Temporal lobe (tissue), 2 donors: ENCODE data around the gene ZFP64.

- RAMPAGE, long total RNA: no peak
Measured at GRCh38 chr20:50871347-50871699, 59.9 kb downstream of the ADNP start.

GRCh38 chr20:50919192-50919740 lies 12.0 kb downstream of the ADNP start:
- RAMPAGE, long total RNA: no peak

GRCh38 chr20:51318098-51318674 lies 224.3 kb downstream of the NFATC2 start:
- RAMPAGE, long total RNA: no peak

GRCh38 chr20:51431946-51432673 lies 110.4 kb downstream of the NFATC2 start:
- RAMPAGE, long total RNA: no peak

- RAMPAGE, long total RNA: no peak
Measured at GRCh38 chr20:51507593-51507792, 35.0 kb downstream of the NFATC2 start.

DNA sequence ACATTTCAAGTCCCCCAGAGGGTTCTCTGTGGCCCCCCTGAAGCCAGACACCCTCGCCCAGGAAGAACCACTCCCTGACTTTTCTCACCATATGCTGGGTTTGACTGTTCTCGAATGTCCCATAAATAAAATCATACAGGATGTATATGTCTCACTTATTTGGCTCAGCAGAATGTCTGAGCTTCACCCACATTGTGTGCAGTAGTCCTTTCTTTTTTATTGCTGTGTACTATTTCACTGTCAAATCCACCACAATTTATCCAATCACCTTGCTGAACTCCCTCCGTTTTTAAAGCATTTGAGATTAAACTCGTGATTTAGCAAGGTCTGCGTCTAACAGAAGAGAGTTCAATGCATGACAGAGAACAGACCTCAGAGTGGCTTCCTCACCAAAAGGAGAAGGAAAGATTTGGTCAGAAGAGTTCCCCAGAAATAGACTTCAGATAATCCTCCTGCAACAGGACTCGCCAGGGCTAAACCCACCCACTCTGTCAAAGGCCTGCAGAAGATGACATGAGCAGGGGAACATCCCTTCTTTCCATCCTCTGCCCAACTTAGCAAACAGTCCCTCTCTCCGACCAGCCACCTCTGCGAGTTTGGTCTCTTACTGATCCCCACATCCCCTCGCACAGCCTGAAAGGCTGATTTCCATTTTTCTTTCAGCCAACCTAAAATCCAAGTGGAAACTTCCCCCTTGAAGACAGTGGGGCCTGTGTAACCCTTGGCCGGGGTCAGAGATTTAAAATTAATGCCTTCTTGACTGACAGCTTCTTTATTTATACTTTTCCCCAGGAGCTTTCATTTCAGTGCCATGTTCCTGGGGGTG lies 7.6 kb downstream of the NFATC2 start:
- RAMPAGE, long total RNA: no peak

DNA sequence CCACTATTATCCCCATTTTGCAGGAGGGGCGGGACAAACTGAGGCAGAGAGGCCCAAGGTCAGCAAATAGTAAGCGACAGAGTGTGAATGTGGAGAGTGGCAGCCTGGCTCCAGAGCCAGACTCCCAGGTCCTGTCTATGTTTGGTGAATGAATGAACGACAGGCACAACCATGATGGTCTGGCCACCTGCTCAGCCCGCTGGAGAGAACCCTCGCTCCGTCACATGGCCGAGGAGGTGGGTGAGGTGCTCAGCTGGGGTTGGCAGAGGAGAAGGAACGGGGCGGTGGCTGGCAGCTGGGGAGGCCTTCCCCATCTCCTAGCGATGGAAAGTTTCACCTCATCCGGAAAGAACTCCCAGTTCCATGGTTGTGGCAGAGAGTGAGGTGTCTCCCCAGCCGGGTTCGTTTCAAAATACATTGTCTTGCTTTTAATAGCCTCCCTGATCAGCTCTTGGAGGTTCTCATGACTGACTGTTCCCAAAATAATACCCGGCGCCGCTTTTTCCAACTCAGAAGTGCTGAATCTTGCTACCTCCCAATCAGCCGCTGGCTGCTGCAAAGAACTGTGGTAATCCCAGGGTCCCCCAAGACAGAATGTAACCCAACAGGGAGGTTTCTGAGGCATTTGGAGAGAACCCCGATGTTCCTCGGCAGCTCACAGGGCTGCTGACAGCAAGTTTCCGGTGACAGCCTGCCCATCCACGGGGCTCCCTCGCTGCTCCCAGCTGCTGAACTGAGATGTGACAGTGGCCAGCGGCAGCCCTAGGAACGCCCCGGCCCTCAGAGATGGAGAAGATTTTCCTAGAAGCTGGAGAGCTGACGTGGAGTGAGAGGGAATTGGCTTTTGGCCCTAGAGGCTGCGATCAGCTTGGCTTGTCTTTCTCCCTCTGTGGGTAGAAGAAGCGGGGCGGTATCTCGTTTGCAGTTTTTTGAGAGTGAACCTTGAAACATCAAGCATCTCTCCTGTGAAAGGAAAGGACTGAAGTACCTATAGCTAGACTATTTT lies 28.0 kb upstream of the NFATC2 start:
- RAMPAGE, long total RNA: no peak

GRCh38 chr20:51624120-51624760 lies 81.7 kb upstream of the NFATC2 start:
- RAMPAGE, long total RNA: no peak

- RAMPAGE, long total RNA: no peak
Measured at GRCh38 chr20:51630924-51632201, 88.8 kb upstream of the NFATC2 start.

DNA sequence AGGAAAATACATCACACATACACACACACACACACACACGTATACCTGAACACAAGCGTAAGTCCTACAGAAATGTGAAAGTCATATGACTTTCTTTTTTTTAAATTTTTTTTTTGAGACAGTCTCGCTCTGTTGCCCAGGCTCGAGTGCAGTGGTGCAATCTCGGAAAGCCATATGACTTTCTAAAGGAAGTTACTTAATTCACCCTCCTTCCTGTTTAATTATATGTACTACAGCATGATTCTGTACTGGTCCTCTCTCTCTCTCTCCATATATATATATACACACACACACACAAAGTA lies 108.3 kb upstream of the NFATC2 start:
- RAMPAGE, long total RNA: no peak

- RAMPAGE, long total RNA: no peak
Measured at GRCh38 chr20:51735628-51736380, 32.4 kb downstream of the ATP9A start.

DNA sequence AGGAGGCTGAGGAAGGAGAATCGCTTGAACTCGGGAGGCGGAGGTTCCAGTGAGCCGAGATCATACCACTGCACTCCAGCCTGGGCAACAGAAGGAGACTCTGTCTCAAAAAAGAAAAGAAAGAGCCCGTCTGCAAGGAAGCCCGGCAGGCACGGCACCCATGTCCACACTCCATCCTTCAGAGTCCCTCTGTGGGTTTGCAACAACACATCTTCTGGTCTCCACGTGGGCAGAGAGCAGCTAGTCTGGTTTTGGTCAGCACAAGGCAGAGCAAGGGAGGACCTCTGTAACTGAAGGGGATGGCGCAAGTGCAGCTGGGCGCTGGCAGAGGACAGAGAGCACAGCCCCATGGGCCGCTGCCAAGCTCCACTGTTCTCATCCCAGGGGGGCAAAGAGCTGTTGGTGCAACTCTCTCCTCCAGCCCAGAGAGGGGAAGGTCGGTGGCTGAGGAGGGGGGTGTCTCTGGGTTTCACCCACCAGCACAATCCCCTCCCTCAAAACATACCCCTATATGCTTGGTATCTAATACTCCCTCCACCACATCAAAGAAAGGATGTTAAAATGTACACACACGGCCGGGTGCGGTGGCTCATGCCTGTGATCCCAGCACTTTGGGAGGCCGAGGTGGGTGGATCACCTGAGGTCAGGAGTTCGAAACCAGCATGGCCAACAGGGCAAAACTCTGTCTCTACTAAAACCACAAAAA lies 9.2 kb downstream of the ATP9A start:
- RAMPAGE, long total RNA: no peak

GRCh38 chr20:51766816-51767801 lies 1.1 kb downstream of the ATP9A start:
- RAMPAGE, long total RNA: no peak

- RAMPAGE, long total RNA: no peak
Measured at GRCh38 chr20:52094751-52094950, 96.9 kb downstream of the ZFP64 start.

DNA sequence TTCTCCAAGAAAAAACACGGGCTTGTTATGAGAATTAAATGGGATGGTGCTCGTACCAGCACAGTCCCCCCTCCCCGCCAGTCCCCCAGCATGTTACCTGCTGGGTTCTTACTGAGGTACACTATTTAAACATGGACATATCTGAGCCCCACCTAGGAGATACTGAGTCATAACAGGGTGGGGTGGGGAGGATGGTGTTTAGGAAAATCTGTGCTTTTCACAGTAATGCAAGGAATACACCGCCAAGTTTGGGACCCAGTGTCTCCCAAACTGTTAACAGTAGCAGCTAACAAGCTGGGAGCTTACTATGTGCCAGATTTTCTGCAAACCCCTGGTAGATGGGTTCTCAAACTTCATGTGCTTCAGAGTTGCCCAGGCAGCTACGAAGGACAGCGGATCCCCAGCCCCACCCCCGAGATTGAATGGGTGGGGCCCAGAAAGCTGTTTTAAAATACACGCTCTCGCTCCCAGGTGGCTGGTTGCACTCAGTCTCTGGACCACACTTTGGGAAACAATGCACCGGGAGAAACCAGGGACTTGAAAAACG lies 1.0 kb downstream of the ZFP64 start:
- RAMPAGE, long total RNA: no peak

DNA sequence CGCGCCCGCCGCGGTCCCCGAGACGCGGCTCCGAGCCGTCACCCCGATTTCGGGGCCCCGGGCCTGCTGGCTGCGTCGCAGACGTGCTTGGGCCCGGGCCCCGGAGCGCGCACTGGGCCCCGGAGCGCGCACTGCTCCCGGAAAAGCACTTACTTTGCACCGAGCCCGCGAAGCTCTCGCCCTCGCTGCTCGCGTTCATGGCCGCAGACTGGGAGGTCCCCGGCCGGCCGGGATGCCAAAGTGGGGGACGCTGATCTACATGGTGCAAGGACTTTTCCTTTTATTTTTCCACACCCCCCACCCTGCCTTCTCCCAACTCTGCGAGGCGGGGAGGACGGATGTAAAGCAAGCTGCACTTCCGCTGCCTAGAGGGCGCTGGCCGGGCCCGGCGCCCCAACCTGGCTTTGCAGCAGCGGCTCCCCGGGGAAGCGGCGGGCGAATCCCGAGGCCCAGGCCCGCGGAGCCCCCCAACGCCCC lies at the start of gene ZFP64:
ZFP64 (minus strand) TSS at position 342 of the 477 bp plus-strand sequence.
- RAMPAGE, long total RNA: no peak

DNA sequence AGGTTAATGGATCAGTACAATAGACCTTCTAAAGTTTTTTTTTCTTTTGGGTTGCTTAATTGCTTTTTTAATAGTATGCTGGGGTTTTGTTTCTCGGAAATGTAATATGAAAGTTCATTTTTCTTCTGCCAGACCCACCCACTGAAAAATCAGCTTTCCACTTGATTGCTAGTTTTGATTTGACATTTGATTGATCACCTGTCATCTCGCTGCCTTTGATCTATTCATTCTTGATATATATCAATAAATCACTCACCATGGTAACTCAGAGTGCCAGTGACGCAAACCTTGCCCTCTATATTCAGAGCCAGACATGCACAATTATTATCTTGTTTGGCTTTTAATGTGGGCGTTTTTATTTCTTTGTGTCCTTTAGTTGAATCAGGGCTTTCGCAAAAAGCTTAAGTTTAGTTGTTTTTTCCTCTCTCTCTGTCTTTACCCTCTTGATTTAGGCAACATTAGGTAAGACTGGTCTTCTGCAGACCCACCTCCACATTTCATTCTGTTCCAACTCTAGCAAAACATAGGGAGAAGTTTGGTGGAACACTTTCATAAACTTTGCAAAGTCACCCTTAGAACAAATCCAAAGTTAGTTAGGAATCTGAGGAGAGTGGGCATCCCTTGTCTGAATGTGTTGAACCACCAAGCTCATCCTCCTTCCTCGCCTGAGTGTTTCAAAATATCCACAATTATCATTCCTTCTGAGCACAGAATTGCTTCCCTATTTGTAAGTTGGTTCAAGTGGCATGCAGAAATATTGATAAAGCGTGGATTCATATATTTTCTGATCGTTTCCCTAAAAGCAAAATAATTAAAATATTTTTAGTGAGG lies 2.2 kb downstream of the TSHZ2 start:
- RAMPAGE, long total RNA: no peak

GRCh38 chr20:53125817-53127085 lies 154.1 kb downstream of the TSHZ2 start:
- RAMPAGE, long total RNA: no peak

GRCh38 chr20:53503985-53504461 lies 89.6 kb downstream of the ZNF217 start:
- RAMPAGE, long total RNA: no peak

DNA sequence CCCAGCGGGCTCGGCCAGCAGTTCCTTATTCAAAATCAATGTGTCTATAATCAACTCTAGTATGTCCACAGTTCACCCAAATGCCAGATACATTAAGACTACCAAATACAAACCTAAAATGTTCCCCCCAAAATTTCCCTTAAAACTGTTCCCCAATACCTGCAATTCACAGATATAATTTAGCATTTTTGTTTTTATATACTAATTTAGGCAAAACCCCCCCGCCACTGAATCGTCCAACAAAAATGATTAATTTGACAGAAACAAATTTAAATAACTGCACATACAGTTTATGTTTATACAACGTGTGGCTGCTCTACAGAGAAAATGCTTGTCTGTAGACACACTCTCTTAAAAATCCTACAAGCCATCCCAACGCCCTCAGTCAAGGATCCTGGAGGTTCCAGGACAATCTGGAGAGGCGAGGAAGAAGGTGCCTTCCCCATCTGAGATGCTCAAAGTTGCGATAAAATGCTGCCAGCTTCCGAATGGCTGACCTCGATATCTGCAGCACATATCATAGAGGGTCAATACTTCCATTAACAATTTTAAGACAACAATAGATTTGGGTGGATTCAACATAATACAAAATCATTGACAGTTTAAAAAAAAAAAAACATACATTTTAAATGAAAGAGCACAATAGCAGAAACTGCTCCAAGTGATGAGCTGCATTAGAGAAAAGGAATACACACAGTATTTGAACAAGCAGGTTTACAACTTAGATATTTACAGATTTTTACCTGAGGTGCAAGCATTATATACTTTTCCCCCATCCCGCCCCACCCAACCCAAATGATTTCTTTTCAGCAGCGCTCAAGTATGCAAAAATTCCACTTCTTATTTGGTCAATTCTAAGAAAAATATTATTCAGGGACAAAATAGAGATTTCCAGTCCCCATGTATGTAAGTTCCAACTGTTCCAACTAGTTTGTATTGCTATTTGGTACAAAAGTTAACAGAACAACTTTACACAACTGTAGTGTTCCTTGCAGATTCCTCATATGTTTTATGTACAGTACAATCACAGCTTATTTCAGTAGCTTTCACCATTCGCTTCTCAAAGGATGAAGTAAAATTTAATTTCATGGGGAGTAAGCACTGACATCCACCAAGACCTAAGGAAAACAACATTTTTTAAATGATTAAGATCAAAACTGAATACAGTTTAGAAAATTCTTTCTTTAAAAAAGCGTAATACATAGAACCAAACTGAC lies 25.1 kb downstream of the ZNF217 start:
- RAMPAGE, long total RNA: no peak